Cardiac ventricle fibroblast (primary cell): ENCODE results near the gene MYMK.

GRCh38 chr9:132486972-132487384 lies 77.0 kb downstream of the CFAP77 start:
- RAMPAGE, long total RNA = no peak

DNA sequence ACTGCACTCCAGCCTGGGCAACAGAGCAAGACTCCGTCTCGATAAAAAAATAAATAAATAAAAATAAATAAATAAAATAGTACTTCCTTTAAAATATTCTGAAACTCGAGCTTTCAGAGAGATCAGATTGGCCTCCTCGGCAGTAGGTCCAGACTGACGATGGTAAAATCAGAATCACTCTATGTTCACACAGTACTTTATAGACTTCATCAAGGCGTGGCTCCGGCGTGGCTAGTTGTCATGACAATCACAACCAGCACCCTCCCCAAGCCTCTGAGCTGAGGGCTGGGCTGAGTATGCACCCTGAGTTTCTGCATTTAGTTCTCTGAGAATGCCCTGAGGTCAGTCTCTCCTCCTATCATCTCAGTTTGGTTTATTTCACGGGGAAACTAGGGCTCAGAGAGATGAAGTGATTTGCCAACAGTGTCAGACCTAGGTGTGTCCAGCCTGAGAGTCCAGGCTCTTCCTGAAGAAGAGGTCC lies 43.3 kb upstream of the BARHL1 start:
- RAMPAGE, long total RNA = no peak

- RAMPAGE, long total RNA = no peak
Measured at GRCh38 chr9:132679289-132679742, 9.1 kb downstream of the GTF3C4 start.

DNA sequence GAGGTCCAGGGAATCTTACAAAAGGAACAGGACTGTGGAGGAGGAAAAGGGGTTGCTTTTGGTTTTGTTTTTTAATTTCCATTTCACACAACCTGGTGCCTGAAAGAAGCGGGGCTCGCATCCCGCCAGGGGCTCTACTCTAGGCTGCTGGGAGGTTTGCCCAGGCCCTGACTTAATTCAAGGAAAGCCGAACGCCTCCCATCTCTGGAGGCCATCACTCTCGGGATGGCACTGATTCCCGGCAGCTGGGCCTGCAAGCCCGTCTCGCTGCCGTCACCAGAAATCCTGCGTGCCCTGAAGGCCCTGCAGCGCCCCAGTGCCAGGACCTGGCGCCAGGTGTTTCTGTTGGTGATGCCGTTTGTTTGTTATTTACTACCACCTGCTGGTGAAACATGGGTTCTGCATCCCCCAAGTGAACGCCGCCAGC lies 78.1 kb downstream of the AK8 start:
- RAMPAGE, long total RNA = no peak

GRCh38 chr9:132871093-132871910 lies 6.8 kb downstream of the AK8 start:
- RAMPAGE, long total RNA = no peak

DNA sequence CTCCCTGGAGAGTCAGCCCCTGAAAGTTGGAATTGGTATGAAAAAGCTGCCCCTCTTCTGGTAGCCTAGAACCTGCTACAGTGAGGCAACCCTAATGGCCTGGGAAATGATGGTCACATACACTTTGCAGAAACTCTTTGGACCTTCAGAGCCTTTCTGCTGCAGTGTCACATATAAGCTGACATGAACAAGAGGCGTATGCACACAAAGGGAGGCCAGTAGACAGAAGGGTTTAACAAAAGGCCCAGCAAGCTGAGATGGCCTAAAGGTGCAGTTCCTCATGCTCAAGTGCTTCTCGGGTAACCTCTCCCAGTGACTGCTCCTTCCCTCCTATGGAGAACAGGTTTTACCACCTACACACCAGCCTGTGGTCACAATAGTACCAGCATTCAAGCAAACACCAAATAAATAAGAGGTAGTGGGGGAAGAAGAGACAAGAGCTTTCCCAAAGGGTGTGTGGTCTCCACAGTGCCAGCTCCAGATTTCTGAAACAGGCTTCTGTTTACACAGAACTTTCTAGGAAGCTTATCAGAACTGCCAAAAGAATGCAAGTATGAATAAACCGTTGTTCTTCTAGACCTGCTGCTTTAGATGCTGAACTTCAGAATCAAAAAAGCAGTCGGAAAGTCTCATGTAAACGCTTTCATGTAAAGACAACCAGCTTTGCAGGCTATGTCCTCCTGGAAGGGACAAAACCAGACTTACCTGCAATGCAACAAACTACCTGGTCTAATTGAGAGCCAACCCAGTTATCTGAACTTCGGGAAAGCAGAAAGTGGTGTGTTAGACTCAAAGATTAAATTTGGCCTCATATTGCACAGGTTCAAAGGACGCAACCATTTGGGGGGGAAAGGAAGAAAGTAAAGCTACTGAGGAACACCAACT lies 16.6 kb downstream of the SPACA9 start:
- RAMPAGE, long total RNA = no peak

- RAMPAGE, long total RNA = no peak
Measured at GRCh38 chr9:132970576-132971288, 7.8 kb upstream of the GFI1B start.

DNA sequence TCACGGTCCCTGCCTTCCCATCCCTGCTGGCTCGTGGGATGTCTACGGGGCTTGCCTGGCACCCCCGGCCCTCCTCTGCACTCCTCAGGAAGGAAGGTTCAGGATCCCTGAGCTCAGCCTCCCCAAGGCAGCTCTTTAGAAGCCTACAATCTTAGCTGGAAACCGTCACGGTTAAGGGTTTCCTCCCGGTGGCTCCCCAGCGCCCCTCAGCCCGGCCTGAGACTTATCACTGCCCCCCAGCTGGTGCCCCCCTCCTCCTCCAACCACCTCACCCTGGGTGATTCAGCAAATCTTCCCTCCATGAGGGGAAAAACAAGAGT lies 25.5 kb downstream of the GFI1B start:
- RAMPAGE, long total RNA = no peak

DNA sequence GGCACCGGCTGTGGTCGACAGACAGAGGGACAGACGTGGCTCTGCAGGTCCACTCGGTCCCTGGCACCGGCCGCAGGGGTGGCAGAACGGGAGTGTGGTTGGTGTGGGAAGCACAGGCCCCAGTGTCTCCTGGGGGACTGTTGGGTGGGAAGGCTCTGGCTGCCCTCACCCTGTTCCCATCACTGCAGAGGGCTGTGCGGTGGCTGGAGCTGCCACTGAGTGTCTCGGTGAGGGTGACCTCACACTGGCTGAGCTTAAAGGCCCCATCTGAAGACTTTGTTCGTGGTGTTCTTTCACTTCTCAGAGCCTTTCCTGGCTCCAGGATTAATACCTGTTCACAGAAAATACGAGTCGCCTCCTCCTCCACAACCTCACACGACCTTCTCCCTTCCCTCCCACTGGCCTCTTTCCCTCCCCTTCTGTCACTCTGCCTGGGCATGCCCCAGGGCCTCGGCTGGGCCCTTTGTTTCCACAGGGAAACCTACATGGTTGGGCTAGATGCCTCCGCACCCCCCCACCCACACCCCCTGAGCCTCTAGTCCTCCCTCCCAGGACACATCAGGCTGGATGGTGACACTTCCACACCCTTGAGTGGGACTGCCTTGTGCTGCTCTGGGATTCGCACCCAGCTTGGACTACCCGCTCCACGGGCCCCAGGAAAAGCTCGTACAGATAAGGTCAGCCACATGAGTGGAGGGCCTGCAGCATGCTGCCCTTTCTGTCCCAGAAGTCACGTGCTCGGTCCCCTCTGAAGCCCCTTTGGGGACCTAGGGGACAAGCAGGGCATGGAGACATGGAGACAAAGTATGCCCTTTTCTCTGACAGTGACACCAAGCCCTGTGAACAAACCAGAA lies 660 bp upstream of the CEL start:
- RAMPAGE, long total RNA = no peak

GRCh38 chr9:133100077-133101081 lies 20.7 kb downstream of the RALGDS start:
- RAMPAGE, long total RNA = no peak

DNA sequence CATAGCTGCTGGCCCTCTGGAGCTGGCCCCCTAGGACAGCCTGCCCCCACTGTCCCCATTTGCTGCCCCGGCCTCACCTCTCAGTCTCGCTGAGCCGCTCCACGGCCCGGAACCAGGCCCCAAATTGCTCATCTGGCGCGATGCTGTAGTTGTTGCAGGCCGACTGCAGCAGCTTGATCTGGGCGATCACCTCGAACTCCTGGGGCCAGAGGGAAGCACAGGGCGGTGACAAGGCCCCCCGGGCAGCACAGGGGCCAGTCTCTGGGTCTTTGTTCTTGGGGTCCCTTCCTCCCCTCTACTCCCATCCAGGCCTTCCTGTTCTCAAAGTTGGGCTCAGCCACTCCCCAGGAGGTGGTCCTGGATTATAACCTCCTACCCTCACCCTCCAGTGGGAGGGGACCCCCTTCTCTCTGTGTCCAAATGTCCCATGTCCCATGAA lies 18.3 kb downstream of the RALGDS start:
- RAMPAGE, long total RNA = no peak

GRCh38 chr9:133115402-133116386 lies 5.3 kb downstream of the RALGDS start:
- RAMPAGE, long total RNA = no peak

GRCh38 chr9:133132910-133133683 lies 12.1 kb upstream of the RALGDS start:
- RAMPAGE, long total RNA = no peak

DNA sequence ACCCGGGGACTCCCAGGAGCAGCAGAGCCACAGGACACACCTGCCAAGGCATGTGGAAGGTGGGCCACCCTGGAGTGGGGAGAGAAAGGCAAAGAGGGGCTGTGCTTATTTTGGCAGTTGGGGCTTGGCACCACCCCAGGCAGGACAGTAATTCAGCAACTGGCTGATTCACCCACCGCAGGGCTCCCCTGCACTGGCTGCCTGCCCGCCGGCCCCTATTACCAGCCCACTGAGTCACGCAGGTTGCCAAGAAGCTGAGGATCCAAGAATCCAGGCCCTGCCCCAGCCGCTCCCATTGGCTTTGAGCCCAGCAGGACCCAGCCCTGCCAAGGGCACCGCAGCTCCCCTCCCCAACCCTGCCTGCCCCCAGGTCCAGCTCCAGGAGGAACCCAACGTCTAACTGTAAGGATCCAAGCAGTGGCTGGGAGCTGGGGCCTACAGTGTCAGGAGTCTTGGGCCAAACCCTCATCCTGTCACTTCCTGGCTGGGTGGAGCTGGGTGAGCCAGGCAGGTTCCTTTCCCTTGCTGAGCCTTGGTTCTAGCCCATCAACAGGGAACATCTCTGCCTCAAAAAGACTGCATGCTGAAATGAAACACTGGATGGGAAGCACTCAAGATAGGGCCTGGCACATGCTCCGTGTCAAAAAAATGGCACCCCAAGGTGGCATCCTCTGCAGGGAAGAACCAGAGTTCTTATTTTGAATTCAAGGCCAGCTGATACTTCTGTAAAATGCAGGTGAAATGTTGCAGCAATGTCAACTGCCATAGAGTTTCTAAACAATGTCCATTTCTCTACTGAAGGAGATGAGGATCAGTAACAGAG lies 14.4 kb upstream of the RALGDS start:
- RAMPAGE, long total RNA = no peak

- RAMPAGE, long total RNA = no peak
Measured at GRCh38 chr9:133144912-133145517, 18.7 kb downstream of the GBGT1 start.

DNA sequence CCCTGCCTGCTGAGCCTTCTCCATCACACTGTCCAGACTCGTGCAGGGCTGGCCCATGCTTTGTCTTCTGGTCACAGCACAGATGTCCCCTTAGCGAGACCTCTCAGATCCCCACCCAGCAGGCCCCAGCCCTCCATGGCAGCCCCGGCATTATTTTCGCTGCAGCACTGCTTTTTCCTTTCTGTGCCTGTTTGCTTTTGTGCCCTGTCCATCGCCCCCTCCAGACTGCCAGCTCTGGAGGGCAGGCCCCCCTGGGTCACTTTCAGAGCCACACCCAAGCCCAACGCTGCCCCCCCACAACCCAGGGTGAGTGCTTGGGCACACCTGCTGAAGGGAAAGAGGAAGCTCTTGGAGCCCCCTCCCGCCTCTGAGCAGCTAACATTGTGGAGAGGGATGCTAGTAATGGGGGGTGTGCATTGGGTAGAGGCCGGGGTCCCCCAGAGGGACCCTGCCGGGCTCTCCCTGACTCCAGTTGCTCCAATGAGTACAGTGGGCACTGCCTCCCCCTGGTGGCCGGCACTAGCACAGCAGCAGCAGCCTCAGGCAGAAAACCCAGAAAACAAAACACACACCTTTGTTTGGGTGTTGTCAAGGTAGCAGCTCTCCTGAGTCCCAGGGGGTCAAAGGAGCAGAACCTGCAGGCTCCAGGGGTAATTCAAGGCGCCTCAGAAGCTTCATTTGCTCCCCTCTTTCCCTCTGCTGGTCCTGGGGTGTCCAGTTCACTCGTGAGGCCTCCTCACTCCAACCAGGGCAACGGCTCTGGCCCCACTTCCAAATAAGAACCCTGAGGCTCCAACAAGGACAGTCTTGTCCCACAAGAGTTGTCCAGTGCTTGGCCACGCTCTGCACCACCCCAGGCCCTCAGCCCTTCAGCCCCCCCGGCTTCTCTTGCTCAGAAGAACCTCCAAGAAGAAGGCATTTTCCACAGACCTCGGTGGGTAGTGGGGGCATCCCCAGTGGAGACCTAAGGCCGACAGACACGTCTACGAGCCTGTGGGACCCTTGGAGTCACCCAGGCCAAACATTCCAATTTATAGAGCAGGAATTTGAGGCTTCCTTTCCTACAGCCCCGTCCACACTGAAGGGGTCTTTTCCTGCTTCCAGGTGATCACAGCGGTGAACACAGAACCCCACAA lies 16.2 kb downstream of the GBGT1 start:
- RAMPAGE, long total RNA = no peak

DNA sequence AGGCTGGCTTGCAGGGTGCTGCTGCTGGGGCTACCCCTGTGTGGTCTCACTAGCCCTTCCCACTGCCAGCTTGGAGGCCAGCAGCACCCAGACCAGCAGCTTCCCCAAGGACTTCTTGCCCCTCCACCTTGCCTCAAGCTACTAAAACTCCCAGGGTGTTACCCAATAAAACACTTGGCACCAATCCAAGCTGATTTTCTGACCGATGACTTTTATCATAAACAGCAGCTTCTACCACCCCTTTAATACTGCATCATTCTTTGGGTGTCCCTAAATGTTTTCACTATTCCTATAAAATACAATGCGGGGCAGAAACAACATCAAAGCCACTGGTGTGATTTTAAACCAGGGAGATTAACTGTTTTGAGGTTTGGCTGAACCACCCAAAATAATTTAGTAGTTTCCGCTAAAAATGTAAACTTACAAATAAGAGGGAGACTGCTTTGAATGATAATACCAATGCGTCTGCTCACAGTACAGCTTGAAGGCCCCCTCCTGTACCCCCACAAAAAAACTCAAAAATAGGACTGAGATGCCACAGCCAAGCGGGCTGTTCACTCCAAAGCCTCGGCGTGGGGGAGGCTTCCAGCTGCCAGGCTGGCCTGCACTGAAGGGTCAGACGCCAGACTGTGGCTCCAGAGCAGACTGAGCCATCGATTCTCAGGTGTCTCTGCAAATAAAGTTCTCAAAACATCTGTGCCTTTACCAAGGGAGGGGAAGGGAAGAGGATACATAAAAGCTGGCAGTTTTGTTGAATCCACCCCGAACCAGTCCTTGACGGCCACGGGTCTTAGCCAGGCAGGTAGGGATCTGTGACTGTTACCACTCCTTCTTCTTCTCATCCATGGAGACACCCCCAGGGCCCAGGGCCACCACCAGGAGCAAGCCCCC lies 6.6 kb downstream of the SURF2 start:
- RAMPAGE, long total RNA = no peak

- RAMPAGE, long total RNA = no peak
Measured at GRCh38 chr9:133367966-133368247, 8.0 kb downstream of the SURF4 start.

DNA sequence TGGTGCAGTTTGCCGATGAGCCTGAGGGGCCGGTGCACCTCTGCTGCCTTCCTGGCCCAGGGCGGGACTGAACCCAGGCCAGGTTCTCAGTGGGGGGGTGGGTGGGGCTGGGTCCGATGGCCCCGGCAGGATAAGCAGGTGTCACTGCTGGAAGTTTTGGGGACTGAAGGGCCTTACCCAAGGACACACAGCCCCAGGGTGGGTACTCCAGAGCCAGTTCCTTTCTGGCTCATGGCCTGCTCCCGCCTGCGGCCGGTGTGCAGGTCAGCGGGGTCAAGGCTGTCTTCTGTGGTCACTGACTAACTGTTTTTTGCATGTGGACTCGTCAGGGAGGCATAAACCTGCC lies 18.4 kb downstream of the MYMK start:
- RAMPAGE, long total RNA = no peak

DNA sequence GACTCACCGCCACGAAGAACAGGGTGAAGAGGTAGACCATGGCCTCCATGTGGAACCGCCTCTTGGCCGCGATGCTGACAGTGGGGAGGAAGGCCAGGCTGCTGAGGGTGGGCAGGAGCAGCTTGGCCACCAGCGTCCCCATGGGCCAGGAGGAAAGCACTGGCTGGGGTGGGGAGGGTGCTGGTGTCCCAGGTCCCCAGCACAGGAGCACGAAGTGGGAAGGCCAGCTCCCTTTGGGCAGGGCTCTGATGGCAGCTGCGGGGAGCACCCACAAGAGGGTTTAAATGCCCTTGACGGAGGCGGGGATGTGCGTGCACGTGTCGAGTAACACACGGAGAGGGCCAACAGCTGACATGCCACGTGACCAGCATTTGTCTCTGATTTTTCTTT lies at the start of gene MYMK:
Gene MYMK (minus strand): TSS at position 257 of the 390 bp plus-strand sequence.
- RAMPAGE, long total RNA = no peak